ENCODE measurements around a stretch of chr17.

- RRBS = no CpG with 5 or more reads among the region's 7 CpGs
Observed at GRCh38 chr17:66190933-66191352, 990 bp downstream of the CEP112 start.

GRCh38 chr17:66432973-66433616 lies 130.7 kb downstream of the PRKCA start:
- RRBS = no CpG with 5 or more reads among the region's 5 CpGs

GRCh38 chr17:66791170-66791861 lies 43.6 kb upstream of the CACNG5 start:
- RRBS = no CpG with 5 or more reads among the region's 23 CpGs

DNA sequence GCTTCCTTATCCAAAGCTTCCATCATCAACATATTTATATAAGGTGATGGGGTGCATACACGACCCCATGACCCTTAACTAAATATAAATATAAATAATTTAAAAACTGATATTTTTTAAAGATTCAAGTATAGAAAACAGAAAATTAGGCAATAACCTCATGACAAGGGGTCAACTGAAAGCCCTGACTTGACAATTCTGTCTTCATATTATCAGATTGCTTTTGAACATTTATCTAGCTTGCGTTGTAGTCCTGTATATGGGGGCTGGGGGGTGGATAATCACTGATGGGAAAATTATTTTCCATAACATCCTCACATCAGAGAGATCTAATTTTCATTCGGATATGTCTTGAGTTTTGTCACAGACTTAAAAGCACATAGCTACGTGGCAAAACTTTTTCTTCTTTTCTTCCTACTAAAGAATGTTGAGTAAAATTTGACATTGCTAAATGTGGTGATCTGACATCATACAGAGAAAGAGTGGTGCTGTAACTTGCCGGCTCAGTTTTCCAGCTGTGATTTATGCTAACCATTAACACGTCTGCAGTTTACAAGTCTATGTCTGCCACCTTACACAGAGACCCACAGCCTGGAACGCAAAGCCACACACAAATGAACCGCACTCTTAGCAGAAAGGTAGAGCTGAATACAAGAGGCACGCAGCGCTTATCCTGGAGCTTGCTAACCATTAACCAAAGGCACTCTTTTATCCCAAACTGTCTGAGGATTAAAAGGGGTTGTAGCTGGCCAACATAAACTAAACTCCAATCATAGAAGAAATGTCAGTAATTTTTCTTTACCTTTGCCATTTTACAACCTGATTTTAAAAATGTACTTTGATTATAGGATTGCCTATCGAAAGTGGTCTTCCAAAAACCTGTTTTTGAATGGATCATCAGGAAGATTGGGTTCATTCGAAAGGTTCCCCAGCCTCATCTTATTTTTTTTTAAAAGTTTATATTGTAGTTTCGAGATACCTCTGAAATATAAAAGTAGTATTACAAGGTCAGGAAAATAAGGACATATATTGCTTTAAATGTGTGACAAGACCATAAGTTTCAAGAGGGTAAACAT lies 31.9 kb downstream of the CACNG1 start:
- RRBS = no CpG with 5 or more reads among the region's 13 CpGs

GRCh38 chr17:67223916-67224528 lies 21.0 kb downstream of the HELZ start:
- RRBS = no CpG with 5 or more reads among the region's 7 CpGs

GRCh38 chr17:67289444-67290116 lies 44.6 kb upstream of the HELZ start:
- RRBS = no CpG with 5 or more reads among the region's 16 CpGs

- RRBS = no CpG with 5 or more reads among the region's 6 CpGs
Observed at GRCh38 chr17:67354856-67355499, 11.4 kb downstream of the PSMD12 start.

- RRBS = no CpG with 5 or more reads among the region's 9 CpGs
Observed at GRCh38 chr17:67359327-67360285, 6.8 kb downstream of the PSMD12 start.

- RRBS = 2% methylated on average over 13 of the region's 40 CpGs
Observed at GRCh38 chr17:67378102-67378475, 1.0 kb downstream of the PITPNC1 start.

GRCh38 chr17:67448919-67449516 lies 71.9 kb downstream of the PITPNC1 start:
- RRBS = no CpG with 5 or more reads among the region's 11 CpGs

DNA sequence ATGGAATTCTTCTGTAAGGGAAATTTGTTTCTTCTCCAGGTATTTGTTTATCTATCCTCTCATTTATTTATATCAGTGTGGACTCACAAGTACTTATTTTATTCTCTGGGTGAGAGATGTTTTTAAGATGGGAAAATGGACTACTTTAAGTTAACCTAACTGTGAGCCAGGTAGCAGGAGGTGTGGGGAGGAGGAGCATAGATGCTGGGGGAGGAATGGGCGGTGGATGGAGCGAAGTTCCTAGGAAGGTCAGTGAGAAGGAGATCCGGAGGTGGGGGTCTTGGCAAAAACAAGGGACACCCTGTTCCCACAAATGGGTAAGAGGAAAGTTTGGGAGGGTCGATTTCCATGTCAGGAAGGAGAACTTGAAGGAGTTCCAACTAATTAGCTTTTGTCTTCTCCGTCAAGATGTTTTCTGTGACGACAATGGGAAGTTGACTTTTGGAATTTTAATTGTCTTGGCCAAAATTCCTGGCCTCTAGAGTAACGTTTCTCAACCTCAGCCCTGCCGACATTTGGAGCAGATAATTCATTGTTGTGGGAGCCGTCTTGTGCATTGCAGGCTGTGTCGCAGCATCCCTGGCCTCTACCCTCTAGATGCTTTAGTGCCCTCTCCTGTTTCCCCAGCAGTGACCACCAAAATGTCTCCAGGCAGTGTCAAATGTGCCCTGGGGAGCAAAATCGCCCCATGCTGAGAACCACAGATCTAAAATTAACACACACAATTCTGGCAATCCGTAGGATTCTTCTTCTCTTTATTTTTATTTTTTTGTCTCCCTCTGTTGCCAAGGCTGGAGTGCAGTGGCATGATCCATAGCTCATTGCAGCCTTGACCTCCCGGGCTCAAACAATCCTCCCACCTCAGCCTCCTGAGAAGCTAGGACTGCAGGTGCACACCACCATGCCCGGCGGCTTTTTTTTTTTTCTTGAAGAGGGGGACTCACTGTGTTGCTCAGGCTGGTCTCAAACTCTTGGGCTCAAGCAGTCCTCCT lies 97.1 kb downstream of the PITPNC1 start:
- RRBS = no CpG with 5 or more reads among the region's 15 CpGs

GRCh38 chr17:67477751-67478123 lies 100.7 kb downstream of the PITPNC1 start:
- RRBS = no CpG with 5 or more reads among the region's 3 CpGs

DNA sequence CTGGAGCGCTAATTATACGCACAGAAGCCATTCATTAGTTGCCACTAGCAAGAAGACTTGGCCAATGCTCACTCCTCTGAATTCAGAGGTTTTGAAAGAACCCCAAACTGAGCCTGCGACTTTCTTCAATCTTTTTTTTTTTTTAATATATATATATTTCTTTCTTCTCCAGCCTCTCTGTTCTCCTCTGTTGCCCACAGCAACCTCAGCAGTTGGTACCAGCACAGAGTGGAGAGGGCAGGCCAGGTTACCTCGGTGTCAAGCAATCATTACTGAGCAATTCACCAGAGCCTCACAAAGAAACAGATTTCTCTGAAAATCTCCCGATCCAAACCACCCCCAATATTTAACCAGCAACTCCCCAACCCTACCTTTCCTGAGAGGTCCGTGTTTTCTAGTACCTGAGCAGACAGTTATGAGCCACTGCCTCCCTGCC lies 101.7 kb downstream of the PITPNC1 start:
- RRBS = no CpG with 5 or more reads among the region's 6 CpGs

DNA sequence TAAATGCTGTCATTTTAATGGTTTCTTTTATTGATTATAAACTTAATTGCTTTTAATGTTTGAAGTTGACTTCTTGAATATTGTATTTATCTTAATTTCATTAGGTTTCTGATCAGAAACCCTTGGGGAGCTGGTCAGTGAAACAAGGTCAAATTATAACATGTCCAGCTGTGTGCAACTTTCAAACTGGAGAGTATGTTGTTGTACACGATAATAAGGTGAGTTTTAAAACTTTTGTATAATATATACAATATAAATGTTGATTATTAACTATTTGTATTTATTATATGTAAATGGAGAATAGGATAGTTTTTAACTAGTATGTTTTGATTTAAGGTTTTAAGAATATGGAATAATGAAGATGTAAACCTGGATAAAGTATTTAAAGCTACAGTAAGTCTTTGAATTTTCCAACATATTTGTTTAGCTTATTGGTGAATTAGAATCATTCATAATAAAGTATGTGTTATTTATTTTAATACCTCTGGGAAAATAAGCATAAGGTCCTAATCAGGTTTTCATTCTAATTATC lies 1.9 kb downstream of the NOL11 start:
- RRBS = no CpG with 5 or more reads among the region's 1 CpG

DNA sequence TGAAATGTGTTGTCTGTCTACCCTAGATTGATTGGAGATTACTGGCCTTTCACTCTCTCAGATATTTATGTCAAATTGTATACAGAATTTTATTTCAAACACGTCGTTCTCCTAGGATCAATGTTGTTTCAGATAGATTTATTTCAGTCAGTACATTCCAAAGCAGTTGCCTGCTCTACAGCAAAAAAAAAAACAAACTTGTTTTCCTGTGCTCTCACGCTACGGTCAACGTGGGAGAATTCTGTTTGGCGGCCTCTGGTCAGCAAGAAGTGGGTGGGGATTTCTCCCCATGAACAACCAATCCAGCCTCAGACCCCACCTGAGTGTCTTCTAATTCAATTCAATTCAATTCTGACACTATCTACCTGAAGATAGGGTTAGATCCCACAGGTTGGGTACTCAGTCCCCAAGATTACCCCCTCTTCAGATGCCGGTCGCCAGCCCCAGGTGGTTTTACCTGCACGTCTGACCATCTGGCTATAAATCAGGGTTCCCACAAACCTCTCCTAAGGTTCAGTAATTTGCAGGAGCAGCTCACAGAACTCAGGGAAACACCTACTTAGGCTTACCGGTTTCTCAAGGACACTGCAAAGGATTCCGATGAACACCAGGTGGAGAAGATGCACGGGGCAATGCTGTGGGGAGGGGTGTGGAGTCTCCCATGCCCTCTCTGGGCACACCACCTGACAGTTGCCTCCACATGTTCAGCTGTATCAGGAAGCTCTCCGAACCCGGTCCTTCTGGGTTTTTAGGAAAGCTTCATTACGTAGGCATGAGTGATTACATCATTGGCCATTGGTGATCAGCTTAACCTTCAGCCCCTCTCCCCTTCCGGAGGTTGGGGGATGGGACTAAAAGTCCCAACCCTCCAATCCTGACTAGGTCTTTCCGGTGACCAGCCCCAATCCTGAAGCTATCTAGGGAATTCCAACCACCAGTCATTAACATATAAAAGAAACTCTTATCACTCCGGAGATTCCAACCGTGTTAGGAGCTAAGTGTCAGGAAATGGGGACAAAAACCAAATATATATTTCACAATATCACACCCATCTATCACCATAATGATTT lies 21.8 kb downstream of the C17orf58 start:
- RRBS = 72% methylated on average over 3 of the region's 19 CpGs

- RRBS = no CpG with 5 or more reads among the region's 3 CpGs
Observed at GRCh38 chr17:68123330-68124039, 88.0 kb downstream of the KPNA2 start.

GRCh38 chr17:68205199-68205605 lies 42.6 kb upstream of the AMZ2 start:
- RRBS = 2% methylated on average over 12 of the region's 51 CpGs

DNA sequence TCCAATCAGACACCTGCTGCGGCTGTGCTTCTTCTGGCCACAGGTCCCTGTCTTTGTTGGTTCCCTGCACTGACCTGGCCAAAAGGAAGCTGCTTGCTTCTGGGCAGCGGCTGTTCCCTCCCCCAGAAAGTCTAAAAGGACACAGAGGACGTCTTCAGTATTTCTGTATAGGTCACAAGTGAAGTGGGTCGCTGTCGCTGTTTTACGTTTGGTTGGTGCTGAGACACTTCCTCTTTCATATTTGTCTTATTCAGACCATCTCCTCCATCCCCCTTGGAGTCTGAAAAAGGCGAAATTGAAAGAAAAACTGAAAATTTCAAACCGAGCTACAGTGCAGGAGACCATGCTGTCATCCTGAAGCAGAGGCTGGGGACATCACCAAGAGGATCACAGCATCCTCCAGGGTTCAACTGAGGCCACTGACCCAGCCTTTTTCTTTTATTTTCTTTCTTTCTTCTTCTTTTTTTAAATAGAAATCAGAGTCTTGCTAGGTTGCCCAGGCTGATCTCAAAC lies 10.0 kb upstream of the AMZ2 start:
- RRBS = no CpG with 5 or more reads among the region's 8 CpGs

DNA sequence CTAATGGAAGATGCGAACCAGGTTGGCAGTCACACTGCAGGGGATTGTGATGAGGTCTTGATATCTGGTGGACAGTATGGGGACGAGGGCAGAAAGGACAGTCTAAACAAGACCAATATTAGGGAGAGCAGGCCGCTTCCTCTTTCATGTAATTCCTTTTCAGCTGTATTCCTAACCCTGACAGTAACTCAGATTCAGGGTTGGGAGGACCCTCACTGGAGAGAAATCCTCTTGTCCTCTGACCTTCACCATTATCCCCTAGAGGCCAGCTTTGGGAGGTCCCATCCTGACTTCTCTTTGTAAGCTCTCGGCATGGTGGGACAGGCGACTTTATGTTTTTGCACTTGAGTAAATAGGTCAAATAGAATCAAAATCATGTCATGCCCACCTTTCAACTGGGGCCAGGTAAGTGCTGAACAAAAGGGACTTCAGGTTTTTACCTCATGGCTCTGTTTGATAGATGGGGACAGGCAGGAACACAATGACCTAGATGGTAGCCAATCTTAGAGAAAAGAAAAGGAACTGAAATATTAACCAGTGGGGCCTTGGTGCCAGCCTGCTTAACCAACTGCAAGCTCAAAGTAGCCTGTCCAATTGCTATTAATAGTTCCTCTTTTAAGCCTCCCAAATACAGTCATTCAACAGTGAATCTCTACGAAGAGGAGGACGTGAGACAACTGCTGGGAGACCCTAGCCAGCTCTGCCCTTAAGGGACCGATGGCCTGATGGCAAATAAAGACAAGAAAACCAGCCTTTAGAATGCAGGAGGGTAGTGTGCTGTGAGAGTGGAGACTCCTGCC lies 27.9 kb downstream of the ARSG start:
- RRBS = no CpG with 5 or more reads among the region's 8 CpGs

DNA sequence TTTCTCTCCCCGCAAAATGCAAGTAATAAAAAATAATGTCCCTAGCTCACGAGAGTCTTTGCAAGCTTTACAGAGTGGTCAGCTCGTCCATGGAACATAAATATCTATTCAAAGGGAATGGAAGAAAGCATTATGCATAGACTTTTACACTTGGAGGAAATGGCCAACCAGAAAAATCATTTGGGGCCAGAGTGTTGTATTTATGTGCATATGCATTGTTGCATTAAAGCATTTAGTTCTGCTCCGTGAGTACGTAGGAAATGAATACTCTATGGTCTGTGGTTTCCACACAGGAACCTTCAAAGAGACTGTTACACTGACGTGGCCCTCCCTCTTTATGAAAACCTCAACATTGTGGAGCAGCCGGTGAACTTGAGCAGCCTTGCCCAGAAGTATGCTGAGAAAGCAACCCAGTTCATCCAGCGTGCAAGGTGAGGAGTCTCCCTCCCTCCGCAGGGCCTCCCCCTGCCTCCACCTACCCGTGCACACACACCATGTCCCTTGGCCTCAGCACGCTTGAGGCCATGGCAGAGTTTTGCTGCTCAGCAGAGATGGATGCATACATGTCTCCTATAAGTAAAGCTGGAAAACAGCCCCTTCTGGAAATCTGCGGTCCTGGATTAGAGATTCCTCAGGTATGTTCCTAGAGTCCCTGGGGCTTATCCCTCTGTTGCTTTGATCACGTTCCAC lies 65.2 kb downstream of the ARSG start:
- RRBS = no CpG with 5 or more reads among the region's 13 CpGs